GM12892 (cell line): ENCODE measurements around a stretch of chr9.

GRCh38 chr9:85804929-85805452 lies 63.2 kb upstream of the AGTPBP1 start:
- RRBS: under 1% methylated on average over 6 of the region's 57 CpGs

- RRBS: no CpG with 5 or more reads among the region's 7 CpGs
These were observed 75.3 kb downstream of the GOLM1 start for GRCh38 chr9:86023949-86024645.

DNA sequence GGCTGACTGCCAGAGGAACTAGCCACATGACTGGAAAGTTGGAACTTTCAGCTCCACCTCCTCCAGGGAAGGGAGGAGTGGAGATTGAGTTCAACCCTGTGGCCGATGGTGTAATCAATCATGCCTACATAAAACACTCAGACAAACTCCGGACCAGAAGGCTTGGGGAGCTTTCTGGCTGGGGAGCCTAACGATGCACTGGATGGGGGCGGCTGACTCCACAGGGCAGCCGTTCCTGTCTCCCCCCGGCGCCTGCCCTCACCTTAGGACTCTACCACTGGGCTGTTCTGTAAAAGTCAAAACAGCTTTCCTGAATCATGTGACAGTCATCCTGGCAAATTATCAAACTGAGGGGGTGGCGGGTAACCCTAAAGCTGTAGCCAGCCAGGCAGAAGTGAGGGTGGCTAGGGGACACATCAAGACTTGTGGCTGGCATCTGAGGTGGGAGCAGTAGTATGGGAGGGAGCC lies 58.0 kb downstream of the GOLM1 start:
- RRBS: no CpG with 5 or more reads among the region's 8 CpGs

- RRBS: no CpG with 5 or more reads among the region's 8 CpGs
These were observed 5.5 kb downstream of the GOLM1 start for GRCh38 chr9:86093718-86094460.

- RRBS: 2% methylated on average over 4 of the region's 26 CpGs
These were observed 336 bp upstream of the GOLM1 start for GRCh38 chr9:86099740-86100048.

DNA sequence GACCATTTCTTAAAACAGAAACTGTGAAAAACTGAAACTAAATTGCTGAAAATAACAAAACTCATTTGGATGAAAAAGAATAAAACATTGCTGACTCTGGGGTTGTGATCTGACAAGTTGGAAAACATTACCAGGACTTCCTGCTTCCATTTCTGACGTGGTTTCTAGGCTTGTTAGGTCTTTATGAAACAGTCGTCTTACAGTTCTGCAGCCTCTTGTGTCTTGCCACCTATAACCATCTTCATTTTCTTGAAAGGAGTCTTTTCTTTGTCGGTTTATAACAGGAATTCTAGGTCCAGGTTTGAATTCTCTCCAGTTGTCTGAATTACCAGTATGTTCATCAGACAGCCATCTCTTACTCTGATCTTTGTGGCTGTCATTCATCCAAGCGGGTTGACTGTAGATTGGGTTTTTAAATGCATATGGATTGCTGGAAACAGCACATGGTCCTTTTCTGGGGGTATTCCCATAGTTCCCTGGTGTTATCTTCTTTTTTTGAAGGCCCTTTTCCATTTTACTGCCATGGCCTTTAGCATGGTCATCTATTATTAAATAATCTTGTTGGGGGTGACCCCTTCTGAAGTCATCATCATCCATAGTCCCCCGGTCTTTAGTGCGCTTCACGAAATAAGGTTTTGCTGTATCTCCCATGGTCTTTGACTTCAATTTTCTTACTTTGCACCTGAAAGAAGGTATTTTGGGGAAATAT lies 1.5 kb downstream of the TUT7 start:
- RRBS: no CpG with 5 or more reads among the region's 7 CpGs

- RRBS: no CpG with 5 or more reads among the region's 7 CpGs
These were observed 4.8 kb downstream of the DAPK1 start for GRCh38 chr9:87502206-87503096.

DNA sequence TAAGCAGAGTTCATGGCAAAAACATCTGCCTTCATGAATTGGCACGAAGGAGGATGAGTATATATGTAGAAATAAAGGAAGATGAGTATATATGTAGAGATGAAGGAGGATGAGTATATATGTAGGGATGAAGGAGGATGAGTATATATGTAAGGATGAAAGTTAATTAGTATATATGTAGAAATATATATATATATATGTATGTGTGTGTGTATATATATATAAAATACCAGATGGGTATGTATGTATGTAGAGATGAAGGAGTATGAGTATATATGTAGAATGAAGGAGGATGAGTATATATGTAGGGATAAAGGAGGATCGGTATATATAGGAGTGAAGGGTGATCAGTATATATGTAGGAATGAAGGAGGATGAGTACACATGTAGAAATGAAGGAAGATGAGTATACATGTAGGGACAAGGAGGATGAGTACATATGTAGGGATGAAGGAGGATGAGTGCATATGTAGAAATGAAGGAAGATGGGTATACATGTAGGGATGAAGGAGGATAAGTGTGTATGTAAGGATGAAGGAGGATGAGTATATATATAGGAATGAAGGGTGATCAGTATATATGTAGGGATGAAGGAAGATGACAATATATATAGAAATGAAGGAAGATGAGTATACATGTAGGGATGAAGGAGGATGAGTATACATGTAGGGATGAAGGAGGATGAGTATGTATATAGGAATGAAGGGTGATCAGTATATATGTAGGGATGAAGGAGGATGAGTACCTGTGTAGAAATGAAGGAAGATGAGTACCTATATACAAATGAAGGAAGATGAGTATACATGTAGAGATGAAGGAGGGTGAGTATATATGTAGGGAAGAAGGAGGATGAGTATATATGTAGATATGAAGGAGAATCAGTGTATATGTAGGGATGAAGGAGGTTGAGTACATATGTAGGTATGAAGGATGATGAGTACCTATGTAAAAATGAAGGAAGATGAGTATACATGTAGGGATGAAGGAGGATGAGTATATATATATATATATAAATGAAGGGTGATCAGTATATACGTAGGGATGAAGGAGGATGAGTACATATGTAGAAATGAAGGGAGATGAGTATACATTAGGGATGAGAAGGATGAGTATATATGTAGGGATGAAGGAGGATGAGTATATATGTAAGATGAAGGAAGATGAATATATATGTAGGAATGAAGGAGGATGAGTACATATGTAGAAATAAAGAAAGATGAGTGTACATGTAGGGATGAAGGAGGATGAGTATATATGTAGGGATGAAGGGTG lies 93.6 kb upstream of the CTSL start:
- RRBS: no CpG with 5 or more reads among the region's 3 CpGs

GRCh38 chr9:87934510-87934837 lies 21.5 kb upstream of the ENSG00000283205 start:
- RRBS: no CpG with 5 or more reads among the region's 7 CpGs

- RRBS: no CpG with 5 or more reads among the region's 7 CpGs
These were observed 35.6 kb downstream of the SPIN1 start for GRCh38 chr9:88423675-88424495.

DNA sequence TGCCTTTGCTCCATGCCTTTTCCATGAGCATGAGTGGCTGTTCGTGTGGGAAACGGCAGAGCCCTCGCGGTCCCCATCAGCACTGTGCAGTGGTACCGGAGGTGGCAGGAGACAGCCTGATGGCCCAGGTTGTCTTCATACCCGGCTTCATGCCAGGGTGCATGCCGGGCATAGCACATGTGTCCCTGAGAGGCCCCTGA lies 6.5 kb downstream of the S1PR3 start:
- RRBS: 91% methylated on average over 1 of the region's 7 CpGs

DNA sequence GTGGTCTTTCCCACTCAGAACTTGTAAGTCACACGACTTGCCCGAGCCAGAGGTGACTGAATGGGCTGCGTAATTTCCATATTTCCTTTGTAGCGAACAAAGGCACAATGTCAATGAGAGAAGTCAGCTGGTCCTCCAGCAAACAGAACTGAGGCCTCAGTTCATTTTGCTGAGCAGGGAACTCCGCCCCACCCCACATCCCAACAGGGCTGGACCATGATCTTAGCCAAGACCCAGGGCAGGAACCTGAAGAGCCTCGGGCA lies 30.6 kb downstream of the S1PR3 start:
- RRBS: no CpG with 5 or more reads among the region's 6 CpGs

DNA sequence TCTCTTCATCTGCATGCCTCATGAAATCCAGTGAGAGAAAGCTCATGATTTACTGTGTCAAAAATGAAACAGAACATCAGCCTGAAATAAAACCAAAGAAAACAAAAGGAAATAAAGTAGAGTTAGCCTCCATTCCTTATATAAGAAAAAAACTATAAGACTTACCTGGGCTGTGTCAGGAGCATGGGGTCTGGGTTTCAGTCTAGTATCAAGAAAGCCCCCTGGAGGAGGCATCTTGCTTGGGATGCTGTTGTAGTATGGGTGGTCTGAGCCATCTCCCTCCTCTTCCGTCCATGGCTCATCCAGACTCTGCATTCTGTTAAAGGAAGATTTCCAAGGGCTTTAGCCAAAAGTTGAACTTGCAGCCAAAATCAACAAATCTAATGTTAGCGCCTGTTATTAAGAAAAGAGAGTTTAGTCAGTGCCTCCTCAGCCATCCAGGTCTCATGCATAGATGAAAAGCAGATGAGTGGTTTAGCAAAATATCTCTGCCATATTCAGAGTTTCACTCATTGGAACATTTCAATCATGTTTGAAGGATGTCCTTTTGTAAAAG lies 55.5 kb downstream of the S1PR3 start:
- RRBS: no CpG with 5 or more reads among the region's 2 CpGs

- RRBS: no CpG with 5 or more reads among the region's 11 CpGs
These were observed 10.9 kb downstream of the SECISBP2 start for GRCh38 chr9:89329200-89329535.

- RRBS: no CpG with 5 or more reads among the region's 7 CpGs
These were observed 20.5 kb downstream of the SEMA4D start for GRCh38 chr9:89477361-89477784.

DNA sequence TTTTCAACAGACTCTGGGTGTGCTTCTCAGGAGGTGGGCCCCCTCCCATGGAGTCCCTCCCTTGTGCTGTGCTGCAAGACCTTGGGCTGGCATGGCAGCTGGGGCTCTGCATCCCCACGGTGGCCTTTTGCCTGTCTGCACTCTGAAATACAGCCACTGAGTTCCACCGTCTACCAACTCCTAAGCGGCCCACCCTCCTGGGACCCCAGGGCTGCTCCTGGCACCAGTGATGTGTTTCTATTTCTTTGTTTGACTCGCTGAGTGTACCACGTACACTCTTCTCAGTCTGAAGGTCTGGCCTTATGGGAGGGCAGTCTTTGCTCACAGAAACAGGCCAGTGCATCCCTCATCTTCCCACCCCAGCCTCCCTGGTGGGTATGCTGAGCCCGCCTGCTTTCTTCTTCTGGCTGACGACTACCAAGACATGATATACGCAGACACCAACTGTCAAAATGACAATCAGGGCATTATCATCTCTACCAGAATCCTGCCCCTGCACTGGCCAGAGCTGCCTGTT lies 1.6 kb downstream of the SEMA4D start:
- RRBS: no CpG with 5 or more reads among the region's 8 CpGs

GRCh38 chr9:89608206-89608723 lies 3.5 kb downstream of the GADD45G start:
- RRBS: no CpG with 5 or more reads among the region's 7 CpGs

DNA sequence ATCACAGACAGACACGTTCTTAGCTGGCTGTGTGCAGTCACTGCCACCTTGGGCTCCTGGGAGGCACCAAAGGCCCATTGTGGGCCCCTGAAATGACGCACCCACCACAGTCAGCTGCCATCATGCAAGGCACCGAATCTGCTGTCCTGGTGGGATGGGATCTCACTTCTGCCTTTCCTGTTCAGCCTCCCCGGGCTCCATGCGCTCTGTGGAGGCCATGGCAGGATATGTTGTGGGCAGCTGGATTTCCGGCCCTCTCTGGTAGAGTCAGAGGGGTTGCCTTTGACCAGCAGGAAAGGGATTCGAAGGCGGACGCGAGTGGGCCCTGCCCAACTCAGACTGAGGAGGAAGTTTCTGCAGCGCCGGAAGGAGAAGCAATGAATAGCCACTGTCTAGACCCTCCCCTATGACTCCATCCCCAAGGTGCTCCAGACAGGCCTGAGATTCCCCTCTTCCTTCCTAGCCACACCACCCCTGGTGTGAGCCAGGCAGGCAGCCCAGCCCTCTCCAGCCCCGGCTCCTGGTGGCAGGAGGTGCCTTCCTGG lies 35.6 kb downstream of the GADD45G start:
- RRBS: 43% methylated on average over 3 of the region's 13 CpGs

GRCh38 chr9:89759491-89760115 lies 154.8 kb downstream of the GADD45G start:
- RRBS: no CpG with 5 or more reads among the region's 13 CpGs

DNA sequence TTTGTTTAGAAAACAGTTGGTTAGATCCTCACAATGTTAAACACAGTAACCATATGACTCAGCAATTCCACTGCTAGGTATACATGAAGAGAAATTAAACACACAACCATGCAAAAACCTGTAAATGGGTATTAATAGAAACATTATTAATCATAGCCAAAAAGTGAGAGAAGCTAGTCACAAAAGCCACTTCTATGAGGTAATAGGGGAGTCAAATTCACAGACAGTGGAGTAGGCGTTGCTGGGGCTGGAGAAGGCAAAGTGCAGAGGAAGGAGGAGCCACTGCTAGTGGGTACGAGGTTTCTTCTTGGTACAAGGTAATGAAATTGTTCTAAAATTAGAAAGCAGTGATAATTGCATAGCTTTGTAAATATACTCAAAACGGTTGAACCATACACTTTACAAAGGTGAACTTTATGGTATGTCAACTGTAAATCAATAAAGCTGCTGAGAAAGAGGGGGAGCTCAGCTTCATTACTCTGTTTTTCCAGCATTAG lies 364.4 kb downstream of the GADD45G start:
- RRBS: no CpG with 5 or more reads among the region's 3 CpGs